Zone of skin (tissue), 1 donor: ENCODE measurements around the genes PSAPL1, GPR78 and CPZ.

- RRBS = no CpG with 5 or more reads among the region's 8 CpGs
Observed at GRCh38 chr4:7084577-7085249, 16.8 kb upstream of the GRPEL1 start.

- RRBS = no CpG with 5 or more reads among the region's 6 CpGs
Observed at GRCh38 chr4:7434754-7435139, at the start of gene PSAPL1. Gene PSAPL1, minus strand, starts transcription at chr4:7434930.

- RRBS = no CpG with 5 or more reads among the region's 19 CpGs
Observed at GRCh38 chr4:7746769-7747448, 192.8 kb downstream of the AFAP1 start.

- RRBS = no CpG with 5 or more reads among the region's 9 CpGs
Observed at GRCh38 chr4:7753701-7754174, 185.9 kb downstream of the AFAP1 start.

DNA sequence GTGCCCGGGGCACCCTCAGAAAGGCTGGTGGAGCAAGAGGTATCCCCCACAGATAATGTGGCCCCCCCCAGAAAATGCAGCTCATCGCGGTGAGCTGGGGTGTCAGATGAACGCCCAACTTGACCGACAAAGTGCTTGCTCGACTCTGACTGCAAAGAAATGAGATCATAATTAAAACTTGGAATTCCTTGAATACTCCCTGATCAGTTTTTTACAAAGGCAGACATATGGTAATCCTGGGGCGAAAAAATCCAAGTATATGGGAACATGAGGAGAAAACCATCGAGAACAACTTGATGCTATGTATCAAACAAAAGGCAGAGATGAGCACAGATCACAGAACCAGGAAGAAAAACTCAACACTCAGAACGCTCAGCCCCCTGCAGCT lies 127.4 kb downstream of the AFAP1 start:
- RRBS = no CpG with 5 or more reads among the region's 9 CpGs

GRCh38 chr4:7838267-7838807 lies 101.3 kb downstream of the AFAP1 start:
- RRBS = no CpG with 5 or more reads among the region's 14 CpGs

DNA sequence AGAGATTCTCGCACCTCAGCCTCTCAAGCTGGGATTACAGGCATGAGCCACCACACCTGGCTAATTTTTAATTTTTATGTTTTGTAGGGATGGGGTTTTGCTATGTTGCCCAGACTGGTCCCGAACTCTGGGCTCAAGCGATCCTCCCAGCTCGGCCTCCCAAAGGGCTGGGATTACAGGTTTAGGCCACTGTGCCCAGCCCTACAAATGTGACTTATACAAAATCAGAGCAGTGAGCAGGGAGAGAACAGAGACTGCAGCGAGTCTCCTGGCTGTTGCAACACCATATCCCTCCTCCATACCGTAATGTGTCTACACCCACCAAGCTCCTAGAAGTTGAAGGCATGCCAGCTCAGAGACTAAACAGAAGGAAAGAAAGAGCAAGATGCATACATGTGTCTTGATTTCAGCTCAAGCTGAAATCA lies 34.8 kb downstream of the AFAP1 start:
- RRBS = no CpG with 5 or more reads among the region's 6 CpGs

DNA sequence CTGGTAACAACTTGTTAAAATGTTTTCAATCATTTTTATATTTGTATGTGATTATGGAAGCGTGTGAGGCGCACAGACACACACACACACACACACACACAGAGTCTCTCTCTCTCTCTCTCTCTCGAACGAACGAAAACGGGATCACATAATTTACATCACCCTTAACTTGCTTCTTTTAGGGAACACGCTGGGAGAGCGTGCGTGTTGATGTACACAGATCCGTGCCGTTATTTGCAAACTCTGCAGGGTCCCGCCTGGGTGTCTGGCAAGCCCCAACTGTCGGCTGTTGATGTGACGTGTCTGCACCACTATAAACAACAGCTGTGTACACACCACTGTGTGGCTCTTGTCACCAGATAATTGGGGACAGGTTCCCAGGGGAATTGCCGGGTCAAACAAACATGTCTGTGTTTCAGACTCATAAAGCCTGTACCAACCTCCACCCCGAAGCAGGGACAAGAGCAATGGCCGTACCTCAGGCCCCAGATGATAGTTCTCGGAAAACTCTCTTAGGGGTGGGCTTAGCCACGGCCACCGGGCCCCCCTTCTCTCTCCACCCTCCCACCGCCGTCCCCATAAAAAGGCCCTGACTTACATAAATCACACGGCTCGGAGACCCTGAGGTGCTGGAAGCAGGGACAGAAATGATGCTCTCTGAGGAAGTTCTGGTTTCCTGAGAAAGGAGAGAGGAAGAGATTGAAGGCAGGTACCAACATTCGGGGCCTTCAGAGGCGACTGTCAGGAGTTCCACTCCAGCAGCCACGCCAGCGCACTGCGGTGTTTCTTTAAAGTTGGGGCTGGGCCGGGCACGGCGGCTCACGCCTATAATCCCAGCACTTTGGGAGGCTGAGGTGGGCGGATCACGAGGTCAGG lies 105.1 kb upstream of the AFAP1 start:
- RRBS = no CpG with 5 or more reads among the region's 35 CpGs

DNA sequence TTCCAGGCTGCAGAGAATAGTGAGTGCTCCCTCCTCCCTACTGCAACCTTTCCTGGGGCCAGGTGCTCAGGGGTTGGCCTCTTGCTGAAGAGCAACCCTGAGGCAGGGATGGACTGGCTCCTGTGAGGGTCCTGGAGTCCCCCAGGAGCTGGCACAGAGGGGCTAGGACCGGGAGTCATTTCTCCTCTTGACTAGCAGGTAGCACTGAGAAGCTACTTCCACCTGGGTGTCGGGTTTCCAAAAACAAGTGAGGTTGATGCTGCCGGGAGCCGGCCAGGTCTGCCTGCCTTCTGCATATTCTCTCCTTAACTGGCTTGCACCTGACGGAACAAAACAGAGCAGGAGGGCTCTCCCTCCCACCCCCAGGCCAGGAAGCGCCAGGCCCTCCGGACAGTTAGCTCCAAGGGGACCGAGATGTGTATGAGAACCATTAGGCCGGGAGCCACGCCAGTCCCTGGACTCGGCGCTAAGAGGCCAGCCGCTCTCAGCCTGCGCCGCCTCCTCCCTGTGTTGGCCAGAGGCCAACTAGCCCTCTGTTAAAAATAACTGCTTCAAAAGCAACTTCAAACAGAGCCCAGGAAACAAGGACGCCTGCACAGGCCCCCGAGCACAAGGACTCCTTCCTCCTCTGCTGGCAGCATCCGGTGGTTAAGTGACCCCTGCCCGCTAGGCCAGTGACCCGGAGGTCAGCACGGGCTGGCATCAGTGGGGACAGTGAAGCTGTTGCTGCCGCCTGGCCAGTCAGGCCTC lies 108.1 kb downstream of the ABLIM2 start:
- RRBS = 33% methylated on average over 9 of the region's 22 CpGs

DNA sequence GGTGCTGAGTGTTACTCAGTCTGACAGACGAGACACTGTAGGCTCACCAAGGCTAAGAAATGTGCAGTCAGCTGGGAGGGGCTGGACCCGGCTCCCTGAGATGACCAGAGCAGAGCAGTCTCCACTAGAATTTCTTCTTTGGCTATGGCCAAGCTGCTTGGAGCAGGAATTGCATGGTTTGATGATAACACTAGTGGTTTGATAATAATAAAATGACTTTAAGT lies 7.1 kb upstream of the ABLIM2 start:
- RRBS = no CpG with 5 or more reads among the region's 2 CpGs

DNA sequence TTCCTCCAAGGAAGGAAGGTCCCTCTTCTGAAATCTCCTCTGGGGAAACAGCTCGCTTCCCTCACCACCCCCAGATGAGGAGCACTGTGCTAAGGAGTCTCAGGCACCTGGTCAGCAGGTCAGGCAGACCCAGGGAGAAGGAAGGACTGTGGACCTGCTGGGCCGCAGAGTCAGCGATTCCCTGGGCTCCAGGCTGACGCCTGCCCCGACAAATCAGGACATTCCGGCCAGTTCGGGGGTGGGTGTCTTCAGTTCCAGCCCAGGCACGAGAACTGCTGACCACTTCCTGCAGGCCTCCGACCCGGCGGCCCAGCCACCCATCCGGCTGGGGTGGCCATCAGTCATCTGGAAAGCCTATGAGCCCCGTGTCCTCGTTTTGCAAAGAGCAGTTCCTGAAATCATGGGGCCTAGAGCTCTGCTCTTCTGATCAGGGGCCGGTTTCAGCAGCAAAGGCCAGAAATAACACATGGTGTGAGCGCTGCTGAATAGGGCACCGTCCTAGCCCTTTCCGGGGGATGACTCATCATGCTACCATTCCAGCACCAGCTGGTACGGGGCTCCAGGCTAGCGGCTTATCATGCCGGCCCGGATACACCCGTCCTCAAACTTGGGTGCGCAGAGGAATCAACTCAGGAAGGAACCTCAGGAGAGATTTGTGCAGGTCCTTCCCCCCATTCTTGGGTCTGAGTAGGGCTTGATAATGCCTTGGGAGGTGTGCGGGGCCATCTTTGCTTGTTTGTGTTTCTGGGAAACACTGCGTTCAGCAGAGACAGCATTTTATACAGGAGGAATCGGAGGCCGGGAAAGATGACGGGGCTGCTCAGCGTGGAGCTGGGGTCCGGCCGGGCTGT lies 7.8 kb upstream of the SH3TC1 start:
- RRBS = 18% methylated on average over 12 of the region's 32 CpGs

DNA sequence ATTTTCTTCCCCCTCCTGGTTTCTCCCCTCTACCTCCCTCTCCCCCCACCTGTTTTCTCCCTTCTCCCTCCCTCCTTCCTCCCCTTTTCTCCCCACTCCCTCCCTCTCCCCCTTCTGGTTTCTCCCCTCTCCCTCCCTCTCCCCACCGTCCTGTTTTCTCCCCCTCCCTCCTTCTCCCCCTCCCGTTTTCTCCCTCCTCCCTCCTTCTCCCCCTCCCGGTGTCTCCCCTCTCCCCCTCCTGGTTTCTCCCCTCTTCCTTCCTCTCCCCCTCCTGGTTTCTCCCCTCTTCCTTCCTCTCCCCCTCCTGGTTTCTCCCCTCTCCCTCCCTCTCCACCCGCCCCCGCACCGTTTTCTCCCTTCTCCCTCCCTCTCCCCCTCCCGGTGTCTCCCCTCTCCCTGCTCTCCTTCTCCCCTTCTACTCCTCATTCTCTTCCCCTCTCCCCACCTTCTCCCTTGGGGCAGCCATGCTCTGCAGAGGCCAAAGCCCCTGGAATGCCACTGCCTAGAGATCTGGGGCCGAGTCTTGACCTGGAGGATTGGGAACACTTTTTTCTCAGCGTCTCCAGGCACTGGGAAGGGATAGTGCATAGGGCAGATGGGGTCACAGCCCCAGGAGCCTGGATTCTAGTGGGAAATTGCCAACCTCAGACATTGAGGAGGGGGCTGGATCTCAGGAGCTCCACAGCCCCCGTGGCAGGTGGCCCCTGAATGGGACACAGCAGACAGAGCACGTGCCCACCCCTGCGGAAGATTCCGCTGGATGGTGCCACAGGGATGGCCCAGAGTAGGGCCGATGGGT lies 12.2 kb downstream of the SH3TC1 start:
- RRBS = no CpG with 5 or more reads among the region's 14 CpGs

- RRBS = no CpG with 5 or more reads among the region's 2 CpGs
Observed at GRCh38 chr4:8220874-8221379, 21.8 kb downstream of the SH3TC1 start.

DNA sequence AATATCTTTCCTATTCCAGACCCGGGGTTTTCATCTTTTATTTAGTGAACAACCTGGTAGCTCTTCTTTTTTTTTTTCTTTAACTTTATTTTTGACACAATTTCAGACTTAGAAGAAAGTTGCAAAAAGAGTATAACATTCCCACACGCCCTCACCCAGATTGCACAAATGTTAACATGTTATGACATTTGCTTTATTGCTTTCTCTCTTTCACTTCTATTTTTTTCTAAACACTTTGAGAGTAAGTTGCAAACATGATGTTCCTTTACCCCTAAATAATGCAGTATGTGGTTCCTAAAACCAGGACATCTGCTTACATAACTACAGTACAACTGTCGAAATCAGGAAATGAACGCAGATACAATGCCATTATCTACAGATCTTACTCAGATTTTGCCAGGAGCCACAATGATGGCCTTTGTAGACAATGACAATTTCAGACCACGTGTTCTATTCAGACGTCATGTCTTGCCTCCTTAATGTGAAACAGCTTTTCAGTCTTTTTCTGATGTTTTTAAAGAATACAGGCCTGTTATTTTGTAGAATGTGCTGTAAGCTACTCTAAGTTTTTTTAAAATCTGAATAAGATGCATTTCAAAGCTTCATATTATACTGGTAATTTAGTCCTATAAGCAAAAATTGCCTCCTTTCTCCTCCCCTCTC lies 22.4 kb downstream of the SH3TC1 start:
- RRBS = no CpG with 5 or more reads among the region's 6 CpGs

GRCh38 chr4:8315493-8316265 lies 46.1 kb downstream of the HTRA3 start:
- RRBS = 30% methylated on average over 2 of the region's 22 CpGs

GRCh38 chr4:8393692-8394124 lies 46.8 kb downstream of the ACOX3 start:
- RRBS = no CpG with 5 or more reads among the region's 7 CpGs

DNA sequence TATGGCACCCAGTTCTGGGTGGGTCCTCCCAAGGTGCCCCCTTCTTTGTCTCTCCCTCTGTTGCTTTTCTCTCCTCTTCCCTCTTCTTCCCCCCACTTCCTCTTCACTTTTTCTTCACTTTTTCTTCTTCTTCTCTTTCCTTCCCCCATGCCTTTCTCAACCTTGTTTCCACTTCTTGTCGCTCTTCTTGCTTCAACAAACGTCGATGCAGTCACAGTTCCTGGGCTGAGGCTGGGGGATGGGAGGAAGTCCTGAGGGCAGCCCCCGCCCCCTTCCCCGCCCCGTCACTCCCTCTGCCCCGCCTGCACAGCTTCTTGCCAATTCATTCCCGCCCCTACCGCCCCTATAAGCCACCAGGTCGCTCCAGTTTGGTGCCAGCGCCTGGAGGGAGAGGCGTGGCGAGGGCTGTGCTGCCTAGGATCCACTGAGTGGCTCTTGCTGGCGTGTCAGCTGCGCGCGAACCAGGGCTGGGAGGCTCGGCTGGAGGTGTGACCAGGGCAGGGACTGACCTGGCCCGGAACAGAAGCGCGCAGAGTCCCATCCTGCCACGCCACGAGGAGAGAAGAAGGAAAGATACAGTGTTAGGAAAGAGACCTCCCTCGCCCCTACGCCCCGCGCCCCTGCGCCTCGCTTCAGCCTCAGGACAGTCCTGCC lies at the start of gene GPR78:
GPR78 (plus strand) TSS at position 348 of the 654 bp plus-strand sequence.
- RRBS = no CpG with 5 or more reads among the region's 29 CpGs

GRCh38 chr4:8592326-8593054 lies at the start of gene CPZ:
Gene CPZ, plus strand, starts transcription at chr4:8592765.
- RRBS = 3% methylated on average over 9 of the region's 51 CpGs

- RRBS = 88% methylated on average over 4 of the region's 12 CpGs
Observed at GRCh38 chr4:8642007-8642483, 49.5 kb downstream of the CPZ start.

GRCh38 chr4:9151966-9152985 lies 17.9 kb upstream of the FAM90A26 start:
- RRBS = no CpG with 5 or more reads among the region's 68 CpGs